Colon Carcinoma Metastatic in the Brain (tissue), 2 donors: ENCODE measurements around a stretch of chr7.

DNA sequence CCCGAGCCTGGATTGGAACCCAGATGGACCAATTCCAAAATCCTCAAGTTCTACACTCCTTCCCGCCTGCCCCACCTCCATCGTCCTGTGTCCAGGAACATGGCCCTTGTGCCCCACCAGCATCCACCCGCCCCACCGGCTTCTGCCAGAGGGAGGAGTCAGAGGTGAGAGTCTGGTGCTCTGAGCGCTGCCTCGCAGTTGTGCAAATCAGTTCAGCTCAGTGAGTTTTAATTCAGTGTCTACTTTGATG is 26.4 kb downstream of the PRKAG2 start:
- PRO-cap, 2 experiments = no peak in any of the 2 experiments

- PRO-cap, 2 experiments = no peak in any of the 2 experiments
Observed at GRCh38 chr7:151864029-151864526, 12.8 kb downstream of the PRKAG2 start.

- PRO-cap, 2 experiments = peak in 1 of 2 experiments; most common plus-strand start chr7:151891492 (in 1)
Observed at GRCh38 chr7:151891072-151891731, 14.3 kb upstream of the PRKAG2 start.

- PRO-cap, 2 experiments = no peak in any of the 2 experiments
Observed at GRCh38 chr7:151917603-151918501, 38.4 kb upstream of the GALNTL5 start.

DNA sequence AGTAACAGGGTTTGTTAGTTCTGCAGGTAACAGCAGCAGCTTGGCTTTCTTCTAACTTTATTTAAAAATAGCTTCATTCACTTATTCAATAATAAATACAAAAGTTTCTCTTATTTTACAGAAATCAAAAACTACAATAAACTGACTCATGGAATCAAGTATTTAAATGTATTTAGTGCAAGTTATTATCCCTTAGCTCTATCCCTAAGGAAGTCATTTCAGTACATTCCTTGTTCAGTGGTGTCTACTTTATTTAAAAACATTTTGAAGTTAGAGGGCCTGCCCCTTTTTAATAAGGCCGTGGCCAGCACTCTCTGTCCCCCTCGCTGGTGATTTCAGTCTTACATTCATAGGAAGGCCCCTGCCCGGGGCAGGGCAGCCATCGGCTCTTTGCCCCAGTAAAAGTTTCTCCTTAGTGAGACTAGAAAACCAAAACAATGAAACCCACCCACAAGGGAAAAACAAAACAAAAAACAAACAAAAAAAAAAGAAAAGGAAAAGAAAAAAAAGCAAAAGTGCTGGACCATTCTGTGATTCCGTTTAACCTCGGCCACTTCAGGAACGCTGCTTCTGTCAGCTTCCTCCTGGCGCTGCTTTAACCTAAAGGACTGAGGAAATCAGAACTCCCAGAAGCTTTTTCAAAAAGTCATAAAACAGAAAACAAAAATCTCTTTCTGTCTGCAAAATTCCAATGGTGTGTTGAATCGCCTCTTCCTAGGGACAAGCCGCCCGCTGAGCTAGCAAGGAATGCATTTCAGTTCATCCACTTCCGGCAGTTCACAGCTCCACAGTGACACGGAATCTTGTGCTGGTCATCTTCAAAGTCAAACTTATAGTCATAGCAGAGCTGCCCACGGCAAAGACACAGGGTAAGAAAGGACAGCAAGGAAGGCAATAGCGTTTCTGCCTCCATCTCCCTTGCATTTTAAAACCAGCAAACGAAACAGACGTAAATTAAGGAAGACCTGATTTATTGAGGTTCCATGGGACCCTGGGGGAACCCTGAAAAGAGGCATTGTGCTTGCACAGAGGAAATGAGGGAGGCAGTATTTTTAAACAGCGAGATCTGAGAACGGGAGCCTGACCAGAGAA is 111.0 kb downstream of the GALNT11 start:
- PRO-cap, 2 experiments = no peak in any of the 2 experiments

DNA sequence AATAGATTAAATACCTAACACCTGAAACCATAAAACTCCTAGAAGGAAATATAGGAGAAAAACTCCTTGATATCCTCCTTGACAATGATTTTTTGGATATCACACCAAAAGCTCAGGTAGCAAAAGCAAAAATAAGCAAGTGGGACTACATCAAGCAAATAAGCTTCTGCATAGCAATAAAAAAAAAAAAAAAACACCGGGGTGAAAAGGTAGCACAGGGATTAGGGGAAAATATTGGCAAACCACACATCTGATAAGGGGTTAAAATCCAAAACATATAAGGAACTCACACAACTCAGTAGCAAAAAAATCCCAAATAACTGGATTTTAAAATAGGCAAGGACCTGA is 188.1 kb downstream of the GALNT11 start:
- PRO-cap, 2 experiments = no peak in any of the 2 experiments

- PRO-cap, 2 experiments = no peak in any of the 2 experiments
Observed at GRCh38 chr7:152223945-152224751, 198.7 kb downstream of the GALNT11 start.

DNA sequence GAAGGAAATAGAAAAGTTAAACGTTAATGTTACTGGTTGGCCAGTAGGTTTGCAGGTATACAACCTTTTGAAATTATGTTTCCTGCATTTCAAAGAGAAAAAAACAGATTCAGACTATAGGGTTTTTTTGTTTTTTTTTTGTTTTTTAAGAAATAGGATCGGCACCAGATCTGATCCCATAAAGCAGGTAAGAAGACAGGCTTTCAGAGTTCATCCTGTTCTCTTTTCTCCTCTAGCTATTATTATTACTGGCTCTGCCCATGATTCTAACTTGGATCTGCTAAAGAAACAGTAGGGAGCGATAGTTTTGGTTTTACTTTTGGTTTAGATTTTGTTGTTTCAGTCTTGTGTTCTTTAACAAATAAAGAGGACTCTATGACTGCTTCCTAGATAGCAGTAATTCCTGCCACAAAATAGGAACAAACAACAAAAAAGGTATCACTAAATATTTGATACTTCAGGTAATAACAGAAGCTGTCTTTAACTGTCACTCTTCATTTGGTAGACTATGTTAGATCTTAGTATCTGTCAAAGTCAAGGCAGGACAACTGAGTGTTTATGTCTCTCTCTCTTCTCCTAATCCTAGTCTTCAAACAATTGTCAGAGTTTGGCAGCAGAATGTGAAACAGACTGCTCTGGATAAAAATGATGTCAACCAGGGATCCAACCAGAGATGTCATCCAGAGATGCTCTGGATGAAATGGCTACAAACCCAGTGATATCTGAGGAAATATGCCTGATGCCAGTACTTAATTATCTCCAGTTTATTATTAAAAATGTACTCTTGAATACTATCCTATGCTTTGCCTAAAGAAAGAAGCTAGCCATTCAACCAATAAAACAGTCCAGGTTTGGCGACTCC is 99.8 kb downstream of the KMT2C start:
- PRO-cap, 2 experiments = no peak in any of the 2 experiments

GRCh38 chr7:152341220-152341804 is 94.5 kb downstream of the KMT2C start:
- PRO-cap, 2 experiments = no peak in any of the 2 experiments

GRCh38 chr7:152433718-152434148 is 2.1 kb downstream of the KMT2C start:
- PRO-cap, 2 experiments = no peak in any of the 2 experiments

GRCh38 chr7:152899327-152899863 is 139.8 kb downstream of the ACTR3B start:
- PRO-cap, 2 experiments = no peak in any of the 2 experiments

DNA sequence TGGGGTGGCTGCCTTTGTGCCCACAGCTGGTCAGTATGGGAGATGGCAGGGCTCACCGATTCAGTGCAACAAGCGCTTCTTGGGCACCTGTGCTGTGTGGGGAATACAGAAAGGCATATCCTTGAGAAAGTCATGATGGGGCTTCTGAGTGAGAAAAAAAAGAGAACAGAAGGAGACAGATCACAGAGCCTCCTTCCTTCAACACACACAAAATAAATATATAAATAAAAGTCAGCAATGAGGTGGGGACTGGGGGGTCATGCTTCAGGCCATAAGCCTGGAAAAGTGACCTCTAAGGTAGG is 283.4 kb downstream of the ACTR3B start:
- PRO-cap, 2 experiments = no peak in any of the 2 experiments

DNA sequence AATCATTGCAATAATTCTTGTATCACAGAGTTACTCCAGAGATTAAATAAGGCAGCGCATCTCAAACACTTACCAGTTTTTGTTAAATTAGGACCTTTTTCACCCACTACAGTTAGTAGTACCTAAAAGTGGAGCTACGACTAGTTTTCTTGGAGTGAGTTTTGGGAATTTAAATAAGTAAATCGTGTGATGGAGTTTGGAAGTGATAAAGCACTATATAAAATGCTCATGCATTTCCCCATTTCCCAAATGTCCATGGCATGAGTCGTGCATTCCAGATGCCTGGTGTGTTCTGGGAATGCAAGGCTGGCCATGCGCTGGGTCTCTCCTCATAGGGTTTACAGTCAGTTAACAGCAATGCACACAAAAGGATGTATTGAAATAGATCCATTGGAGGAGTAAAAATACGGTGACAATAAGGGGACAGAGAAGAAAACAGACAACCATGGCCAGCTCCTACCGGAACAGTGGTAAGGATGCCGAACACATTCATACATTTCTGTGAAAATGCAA is 149.8 kb downstream of the DPP6 start:
- PRO-cap, 2 experiments = no peak in any of the 2 experiments

DNA sequence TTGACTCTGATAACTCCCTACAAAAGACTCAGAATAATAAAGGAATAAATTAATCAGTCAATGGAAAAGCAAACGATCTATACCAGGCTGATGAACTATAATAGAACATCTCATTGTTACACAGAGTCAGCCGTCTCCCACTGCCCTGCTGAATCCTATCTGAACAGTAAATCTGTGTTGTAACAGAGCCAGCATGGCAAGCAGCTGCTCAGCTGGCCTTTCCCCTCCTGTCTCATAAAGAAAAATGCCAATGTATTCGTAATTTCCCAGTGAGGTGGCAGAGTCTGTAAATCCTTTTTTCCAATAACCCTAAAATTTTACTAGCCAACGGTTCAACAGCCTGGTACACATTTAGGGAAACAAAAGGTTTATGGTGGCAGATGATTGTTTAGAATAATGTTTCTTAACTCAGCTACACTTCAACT is 318.0 kb downstream of the PAXIP1 start:
- PRO-cap, 2 experiments = no peak in any of the 2 experiments

- PRO-cap, 2 experiments = peak in 1 of 2 experiments; most common plus-strand start chr7:154928506 (in 1); most common minus-strand start chr7:154928941 (in 1)
Observed at GRCh38 chr7:154928349-154929028, 74.4 kb downstream of the PAXIP1 start.

DNA sequence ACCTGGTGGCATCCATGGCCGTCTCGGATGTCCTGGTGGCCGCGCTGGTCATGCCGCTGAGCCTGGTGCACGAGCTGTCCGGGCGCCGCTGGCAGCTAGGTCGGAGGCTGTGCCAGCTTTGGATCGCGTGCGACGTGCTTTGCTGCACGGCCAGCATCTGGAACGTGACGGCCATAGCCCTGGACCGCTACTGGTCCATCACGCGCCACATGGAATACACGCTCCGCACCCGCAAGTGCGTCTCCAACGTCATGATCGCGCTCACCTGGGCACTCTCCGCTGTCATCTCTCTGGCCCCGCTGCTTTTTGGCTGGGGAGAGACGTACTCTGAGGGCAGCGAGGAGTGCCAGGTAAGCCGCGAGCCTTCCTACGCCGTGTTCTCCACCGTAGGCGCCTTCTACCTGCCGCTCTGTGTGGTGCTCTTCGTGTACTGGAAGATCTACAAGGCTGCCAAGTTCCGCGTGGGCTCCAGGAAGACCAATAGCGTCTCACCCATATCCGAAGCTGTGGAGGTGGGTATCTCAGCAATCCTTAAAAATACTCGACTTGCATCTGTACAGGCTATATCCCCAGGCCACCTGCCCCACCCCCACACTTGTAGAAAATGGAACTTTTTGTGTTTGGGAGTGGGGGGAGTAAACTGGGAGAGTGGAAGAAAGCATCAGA is 1.1 kb downstream of the HTR5A start:
- PRO-cap, 2 experiments = no peak in any of the 2 experiments

DNA sequence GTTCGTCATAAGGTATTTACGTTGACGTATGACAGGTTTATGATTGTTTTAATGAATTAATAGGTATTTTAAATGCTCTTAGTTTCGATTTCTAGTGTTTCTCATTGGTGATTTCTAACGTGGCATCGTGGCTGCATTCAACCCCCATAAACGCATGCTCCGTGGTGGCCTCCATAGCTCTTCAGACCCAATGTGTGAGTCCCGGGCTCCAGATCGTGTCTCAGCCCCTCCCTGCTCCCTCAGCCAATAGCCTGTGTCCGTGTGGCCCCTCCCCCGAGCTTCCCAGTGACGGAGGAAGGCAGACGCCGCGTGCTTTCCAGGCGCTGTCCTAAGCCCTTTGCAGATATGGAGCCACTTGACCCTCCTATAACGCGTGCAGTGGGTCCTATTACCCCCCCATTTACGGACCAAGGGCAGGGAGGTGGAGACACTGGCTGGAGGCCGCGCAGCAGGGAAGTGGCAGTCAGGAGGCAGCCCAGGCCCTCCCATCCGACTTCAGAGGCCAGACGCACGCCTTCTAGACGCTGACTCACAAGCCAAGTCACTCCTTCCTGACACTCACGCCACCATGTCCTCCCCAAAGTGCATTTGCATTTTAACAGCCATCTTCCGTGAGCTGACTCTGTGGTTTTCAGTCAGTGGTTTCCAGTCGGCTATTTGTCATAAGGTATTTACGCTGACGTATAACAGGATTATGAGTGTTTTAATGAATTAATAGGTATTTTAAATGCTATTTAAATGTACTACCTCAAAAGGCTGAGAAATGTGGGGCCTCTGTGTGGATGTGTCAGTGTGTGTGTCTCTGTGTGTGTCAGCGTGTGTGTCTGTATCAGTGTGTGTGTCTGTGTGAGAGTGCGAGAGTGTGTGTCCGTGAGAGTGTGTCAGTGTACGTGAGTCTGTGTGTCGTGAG is 92.3 kb upstream of the INSIG1 start:
- PRO-cap, 2 experiments = peak in 2 of 2 experiments; most common plus-strand start position 285 of the sequence (in 2); most common minus-strand start position 192 of the sequence (in 1)

DNA sequence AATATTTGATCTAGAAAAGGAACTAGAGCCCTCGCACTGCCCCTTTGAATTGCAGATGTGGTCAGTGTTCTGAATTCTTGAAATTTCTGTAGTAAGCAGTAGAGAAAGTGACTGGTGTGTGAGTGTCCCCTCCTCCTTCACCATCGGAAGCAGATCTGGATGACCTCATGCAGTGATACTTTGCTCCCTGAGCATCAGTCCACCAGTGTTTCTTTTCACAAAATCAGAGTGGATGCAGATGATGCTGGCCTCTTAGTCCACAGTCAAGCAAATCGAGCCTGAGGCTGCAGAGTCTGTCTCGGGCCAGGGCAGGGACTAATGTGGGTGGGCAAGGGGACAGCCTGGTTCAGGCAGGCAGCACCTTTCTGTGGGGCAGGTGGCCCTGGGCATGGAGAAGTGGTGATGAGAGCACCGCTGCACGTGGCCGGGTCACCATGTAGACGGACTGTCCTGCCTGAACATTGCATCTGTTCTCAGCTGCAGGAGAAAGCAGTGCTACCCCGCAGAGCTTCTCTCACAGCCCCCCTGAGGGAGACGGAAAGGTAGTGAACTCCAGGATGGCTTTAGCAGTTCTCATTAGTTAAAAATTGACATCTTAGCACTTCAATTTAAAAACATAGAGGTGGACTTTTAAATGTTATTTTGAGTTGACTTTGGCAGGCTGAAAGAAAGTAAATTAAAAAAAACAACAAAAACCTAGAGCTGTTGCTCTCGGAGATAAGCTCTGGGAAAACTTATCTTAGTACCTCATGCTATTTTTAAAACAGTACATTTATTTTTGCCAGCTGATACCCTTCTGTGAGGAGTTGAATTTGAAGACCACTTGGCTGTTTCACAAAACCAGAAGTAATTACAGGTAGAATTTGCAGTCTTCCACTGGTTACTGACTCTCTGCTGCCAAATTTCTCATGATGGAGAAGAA is 5.6 kb downstream of the INSIG1 start:
- PRO-cap, 2 experiments = no peak in any of the 2 experiments

DNA sequence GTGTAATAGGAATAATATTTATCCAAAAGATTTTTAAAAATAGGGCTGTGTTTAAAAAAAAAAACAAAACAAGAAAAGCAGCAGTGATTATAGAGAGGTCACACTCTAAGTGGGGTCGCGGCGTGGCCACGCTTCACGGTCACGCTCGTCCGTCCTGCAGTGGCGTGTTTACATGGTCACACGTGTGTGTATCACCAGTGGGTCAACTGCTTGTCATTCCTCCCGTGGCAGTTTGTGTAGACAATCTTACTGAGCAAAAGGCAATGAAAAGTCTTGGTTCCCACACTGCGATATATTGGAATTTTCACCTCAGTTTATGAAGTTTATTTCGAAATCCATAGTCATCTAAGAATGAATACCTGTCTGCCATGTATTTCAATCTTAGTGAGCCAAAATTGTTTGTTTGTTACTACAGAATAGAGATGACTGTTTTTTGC is 11.0 kb downstream of the INSIG1 start:
- PRO-cap, 2 experiments = no peak in any of the 2 experiments

GRCh38 chr7:155678421-155678882 is 34.0 kb downstream of the RBM33 start:
- PRO-cap, 2 experiments = no peak in any of the 2 experiments